HEK293 (cell line): ENCODE data around the genes ADAMTS19, MINAR2 and HINT1.

DNA sequence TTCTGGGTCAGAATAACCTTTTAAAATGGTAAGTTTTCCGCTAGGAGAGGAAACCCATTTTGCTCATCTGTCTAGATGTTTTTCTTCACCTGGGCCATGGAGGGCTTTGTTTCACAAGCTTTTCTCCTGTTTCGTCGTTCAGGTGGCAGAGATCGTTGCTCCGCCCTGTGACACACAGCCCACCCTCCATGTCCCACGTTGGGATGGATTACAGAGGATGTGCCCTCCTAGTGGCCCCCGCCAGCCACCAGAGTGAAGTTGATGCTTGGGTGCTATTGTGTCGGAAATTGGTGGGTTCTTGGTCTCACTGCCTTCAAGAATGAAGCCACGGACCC, 76.5 kb downstream of the LMNB1 start:
- PRO-cap: no peak
- RRBS, 2 experiments: no CpG with 5 or more reads among the region's 9 CpGs

GRCh38 chr5:127229163-127229955, 61.2 kb upstream of the MEGF10 start:
- PRO-cap: no peak
- RRBS, 2 experiments: 56 to 92% methylated on average over 20 of the region's 62 CpGs

GRCh38 chr5:127289860-127290450, 641 bp upstream of the MEGF10 start:
- PRO-cap: unidirectional peak, plus-strand start at chr5:127290128
- RRBS, 2 experiments: under 1 to 2% methylated on average over 8 of the region's 24 CpGs

DNA sequence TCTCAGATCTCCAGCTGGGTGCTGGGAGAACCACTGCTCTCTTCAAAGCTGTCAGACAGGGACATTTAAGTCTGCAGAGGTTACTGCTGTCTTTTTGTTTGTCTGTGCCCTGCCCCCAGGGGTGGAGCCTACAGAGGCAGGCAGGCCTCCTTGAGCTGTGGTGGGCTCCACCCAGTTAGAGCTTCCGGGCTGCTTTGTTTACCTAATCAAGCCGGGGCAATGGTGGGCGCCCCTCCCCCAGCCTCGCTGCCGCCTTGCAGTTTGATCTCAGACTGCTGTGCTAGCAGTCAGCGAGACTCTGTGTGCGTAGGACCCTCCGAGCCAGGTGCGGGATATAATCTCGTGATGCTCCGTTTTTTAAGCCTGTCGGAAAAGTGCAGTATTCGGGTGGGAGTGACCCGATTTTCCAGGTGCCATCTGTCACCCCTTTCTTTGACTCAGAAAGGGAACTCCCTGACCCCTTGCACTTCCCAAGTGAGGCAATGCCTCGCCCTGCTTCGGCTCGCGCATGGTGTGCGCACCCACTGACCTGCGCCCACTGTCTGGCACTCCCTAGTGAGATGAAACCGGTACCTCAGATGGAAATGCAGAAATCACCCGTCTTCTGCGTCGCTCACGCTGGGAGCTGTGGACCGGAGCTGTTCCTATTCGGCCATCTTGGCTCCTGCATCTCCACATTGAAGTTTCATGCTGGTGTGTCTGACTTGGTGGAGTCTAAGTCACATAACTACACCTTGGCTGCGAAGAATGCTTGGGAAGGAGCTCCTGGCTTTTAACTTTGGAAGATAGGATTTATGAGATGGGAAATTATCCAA, 36.3 kb downstream of the CCDC192 start:
- PRO-cap: no peak
- RRBS, 2 experiments: no CpG with 5 or more reads among the region's 28 CpGs

GRCh38 chr5:128082939-128083691, 451 bp upstream of the SLC12A2 start:
- PRO-cap: bidirectional peak, plus-strand start at chr5:128083196, minus-strand start at chr5:128083100; bidirectional peak, plus-strand start at chr5:128083766, minus-strand start at chr5:128083543
- RRBS, 2 experiments: 1 to 2% methylated on average over 24 of the region's 95 CpGs

- PRO-cap: no peak
- RRBS, 2 experiments: no CpG with 5 or more reads among the region's 5 CpGs
Measured at GRCh38 chr5:128085364-128085956, 1.9 kb downstream of the SLC12A2 start.

- PRO-cap: no peak
- RRBS, 2 experiments: no CpG with 5 or more reads among the region's 4 CpGs
Measured at GRCh38 chr5:128114373-128114863, 30.9 kb downstream of the SLC12A2 start.

DNA sequence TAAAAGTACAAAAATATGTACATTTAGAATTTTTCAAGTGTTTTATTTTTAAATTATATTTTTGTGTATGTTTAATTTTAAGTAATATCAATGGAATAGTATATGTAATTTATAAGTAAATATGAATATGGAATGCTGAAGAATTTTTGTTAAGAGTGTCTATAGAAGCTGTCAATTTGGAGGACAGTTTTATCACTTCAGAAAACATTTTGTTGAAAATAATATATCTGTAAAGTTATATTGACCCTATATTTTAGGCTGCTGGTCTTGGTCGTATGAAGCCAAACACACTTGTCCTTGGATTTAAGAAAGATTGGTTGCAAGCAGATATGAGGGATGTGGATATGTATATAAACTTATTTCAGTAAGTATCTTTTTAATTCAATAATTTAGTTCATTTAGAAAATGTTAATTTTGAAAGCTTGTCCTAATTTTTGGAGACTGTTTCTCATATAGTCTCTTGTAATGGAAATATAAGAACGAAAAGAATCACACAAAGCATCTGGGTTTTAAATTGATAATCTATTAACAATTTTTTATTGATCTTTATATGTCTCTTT, 84.0 kb downstream of the SLC12A2 start:
- PRO-cap: no peak
- RRBS, 2 experiments: no CpG with 5 or more reads among the region's 2 CpGs

- PRO-cap: no peak
- RRBS, 2 experiments: no CpG with 5 or more reads among the region's 4 CpGs
Measured at GRCh38 chr5:128272052-128272516, 188.5 kb downstream of the SLC12A2 start.

DNA sequence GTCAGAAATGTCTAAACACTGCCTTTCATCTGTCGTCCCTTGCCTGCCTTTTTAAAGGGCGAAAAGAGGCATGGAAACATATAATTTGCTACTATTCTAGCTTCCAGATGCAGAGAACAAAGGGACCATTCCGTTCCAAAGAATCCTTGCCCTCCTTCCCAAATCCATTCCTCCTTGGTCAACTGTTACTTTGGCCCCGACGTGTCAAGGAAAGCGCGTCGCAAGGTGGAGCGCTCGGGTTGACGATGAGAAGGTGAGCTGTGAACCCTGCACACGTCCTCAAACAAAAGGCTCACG, 1.4 kb downstream of the FBN2 start:
- PRO-cap: no peak
- RRBS, 2 experiments: no CpG with 5 or more reads among the region's 13 CpGs

DNA sequence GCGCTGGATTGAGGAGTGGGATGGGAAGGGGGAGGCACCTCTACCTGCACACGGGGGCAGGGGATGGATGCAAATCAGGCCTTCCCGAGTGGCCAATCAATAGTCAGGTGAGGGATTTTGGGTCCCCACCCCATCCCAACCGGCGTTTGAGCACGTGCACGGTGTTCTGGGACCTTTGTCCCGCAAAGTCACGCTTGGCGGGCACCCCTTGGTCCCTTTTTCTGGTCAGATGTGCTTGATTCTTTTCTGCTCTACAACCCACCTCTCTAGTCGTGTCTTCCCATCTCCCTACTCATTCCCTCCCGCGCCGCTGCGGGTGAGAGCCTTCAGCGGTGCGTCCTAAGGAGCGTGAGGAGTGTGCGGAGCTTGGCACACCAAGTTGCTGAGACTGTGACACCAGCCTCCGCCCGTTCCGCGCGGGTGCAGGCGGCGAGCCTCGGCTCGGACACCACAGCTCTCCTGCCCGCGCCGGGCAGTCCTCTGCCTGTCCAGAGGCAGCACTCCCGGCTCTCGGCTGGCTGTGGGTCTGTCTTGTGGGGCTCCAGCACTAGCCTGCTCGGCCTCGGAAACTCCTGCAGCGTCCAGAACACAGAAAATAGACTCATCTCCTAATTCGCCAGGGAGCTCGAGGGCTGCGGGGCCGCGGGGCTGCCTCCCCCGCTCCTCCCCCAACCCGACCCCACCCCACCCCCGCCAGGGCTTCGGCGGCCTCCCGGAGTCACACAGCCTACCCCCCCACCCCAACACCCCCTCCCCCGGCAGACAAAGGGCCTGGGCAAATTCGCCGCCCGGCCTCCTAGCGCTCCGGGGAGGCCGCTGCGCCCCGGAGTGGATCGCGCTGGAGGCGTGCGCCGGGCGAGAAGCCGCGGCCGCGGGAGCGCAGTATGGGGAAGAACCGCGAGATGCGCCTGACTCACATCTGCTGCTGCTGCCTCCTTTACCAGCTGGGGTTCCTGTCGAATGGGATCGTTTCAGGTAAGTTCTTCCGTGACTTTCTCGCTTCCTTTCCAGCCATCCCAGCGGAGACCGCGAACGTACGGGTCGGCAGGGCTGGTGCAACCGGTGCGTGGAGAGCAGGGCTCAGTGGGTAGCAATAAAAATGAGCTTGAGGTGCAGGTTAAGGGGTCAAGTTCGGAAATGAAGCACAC, at the start of gene ADAMTS19:
ADAMTS19 (plus strand) TSS at position 791 of the 1,148 bp plus-strand sequence.
- PRO-cap: unidirectional peak, plus-strand start at position 133 of the sequence; bidirectional peak, plus-strand start at position 407 of the sequence, minus-strand start at position 294 of the sequence; bidirectional peak, plus-strand start at position 611 of the sequence, minus-strand start at position 482 of the sequence; bidirectional peak, plus-strand start at position 807 of the sequence, minus-strand start at position 830 of the sequence
- RRBS, 2 experiments: 0 to 3% methylated on average over 3 to 4 of the region's 83 CpGs

DNA sequence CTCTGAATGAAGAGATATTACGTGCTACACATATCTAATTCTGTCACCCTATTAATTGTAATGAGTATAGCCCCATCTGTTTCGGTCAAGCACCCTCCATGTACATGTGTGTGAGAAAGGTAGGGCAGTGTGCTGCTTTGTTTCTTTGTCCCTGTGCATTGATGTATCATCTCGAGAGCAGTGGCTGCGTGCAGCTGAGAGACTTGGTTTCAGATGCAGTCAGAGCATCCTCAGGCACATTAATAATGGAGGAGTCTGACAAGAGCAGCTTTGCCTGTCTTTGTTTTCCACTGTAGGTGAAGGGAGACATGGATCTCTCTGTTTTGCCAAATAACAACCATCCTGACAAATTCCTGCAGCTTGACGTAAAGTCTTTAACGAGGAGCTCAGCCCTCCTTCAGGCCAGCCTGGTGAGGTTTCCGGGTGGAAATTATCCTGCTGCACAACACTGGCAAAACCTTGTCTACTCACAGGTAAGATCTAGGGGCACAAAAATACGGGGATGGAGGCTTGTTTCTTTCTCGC, at the start of gene MINAR2:
MINAR2 (plus strand) TSS at position 212 of the 525 bp plus-strand sequence.
- PRO-cap: no peak
- RRBS, 2 experiments: no CpG with 5 or more reads among the region's 9 CpGs

DNA sequence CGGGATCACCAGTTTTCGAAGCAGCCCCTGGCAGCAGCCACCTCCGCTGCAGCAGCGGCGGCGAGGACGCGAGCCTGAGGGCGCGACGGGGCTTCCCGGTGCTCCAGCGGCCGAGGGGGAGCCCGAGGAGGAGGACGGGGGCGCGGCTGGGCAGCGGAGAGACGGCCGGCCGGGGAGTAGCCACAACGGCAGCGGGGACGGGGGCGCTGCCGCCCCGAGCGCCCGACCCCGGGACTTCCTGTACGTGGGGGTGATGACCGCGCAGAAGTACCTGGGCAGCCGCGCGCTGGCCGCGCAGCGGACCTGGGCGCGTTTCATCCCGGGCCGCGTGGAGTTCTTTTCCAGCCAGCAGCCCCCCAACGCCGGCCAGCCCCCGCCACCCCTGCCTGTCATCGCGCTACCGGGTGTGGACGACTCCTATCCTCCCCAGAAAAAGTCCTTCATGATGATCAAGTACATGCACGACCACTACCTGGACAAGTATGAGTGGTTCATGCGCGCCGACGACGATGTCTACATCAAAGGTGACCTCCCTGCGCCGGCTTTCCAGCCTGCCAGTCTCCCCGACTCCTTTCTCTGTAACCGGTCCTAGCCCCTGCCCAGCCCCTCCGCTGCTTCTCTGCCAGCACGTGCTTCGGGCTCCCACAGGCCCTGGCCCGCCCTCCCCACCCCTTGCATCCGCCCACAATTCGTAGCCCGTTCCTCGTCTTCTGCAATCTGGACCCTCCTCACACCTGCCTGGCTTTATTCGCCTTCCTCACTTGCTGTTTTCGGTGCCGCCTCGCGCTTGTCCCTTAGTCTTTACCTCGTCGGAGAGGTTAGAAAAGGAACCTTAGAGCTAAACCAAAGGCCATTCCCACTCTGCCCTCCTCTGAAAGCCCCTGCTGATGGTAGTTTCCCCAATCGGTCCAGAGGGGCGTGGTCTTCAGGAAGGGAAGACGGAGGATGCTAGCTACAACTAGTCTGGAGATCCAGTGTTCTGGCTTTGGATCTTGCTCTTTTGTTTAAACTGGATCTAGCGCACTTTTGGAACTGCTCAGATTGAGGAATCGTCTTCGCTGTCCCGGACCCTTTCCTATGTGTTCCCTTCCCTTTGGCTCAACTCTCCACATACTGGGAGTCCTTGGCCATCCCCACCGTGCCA, 1.2 kb downstream of the CHSY3 start:
- PRO-cap: bidirectional peak, plus-strand start at position 106 of the sequence, minus-strand start at position 68 of the sequence; bidirectional peak, plus-strand start at position 264 of the sequence, minus-strand start at position 240 of the sequence; bidirectional peak, plus-strand start at position 706 of the sequence, minus-strand start at position 580 of the sequence; bidirectional peak, plus-strand start at position 911 of the sequence, minus-strand start at position 873 of the sequence
- RRBS, 2 experiments: 2% methylated on average over 35 to 38 of the region's 85 CpGs

DNA sequence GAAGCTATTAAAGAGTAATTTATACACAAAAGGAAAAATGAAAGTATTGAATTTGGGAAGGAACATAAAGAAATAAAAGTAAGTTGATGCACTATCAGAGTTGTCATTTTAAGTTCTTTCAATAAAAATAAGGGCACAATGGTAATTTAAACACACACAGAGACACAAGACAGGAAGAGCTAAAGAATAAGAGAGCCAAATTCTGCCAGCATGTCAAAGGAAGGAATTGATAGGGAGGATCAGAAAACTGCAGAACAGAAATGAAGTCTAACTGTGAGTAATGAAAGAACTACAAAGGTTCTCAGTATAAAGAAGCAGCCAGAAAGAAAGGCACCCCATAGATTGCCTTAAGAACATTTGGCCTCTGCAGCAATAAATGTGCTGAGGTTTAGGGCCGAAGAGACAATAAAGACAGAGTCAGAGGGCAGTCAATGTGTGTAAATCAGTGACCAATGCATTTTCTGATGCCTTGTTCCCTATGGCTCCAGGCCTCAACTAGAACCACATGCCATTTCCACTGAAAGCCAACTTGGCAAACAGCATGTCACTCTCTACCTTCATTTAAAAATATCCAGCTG, 281.1 kb downstream of the HINT1 start:
- PRO-cap: no peak
- RRBS, 2 experiments: no CpG with 5 or more reads among the region's 1 CpG

DNA sequence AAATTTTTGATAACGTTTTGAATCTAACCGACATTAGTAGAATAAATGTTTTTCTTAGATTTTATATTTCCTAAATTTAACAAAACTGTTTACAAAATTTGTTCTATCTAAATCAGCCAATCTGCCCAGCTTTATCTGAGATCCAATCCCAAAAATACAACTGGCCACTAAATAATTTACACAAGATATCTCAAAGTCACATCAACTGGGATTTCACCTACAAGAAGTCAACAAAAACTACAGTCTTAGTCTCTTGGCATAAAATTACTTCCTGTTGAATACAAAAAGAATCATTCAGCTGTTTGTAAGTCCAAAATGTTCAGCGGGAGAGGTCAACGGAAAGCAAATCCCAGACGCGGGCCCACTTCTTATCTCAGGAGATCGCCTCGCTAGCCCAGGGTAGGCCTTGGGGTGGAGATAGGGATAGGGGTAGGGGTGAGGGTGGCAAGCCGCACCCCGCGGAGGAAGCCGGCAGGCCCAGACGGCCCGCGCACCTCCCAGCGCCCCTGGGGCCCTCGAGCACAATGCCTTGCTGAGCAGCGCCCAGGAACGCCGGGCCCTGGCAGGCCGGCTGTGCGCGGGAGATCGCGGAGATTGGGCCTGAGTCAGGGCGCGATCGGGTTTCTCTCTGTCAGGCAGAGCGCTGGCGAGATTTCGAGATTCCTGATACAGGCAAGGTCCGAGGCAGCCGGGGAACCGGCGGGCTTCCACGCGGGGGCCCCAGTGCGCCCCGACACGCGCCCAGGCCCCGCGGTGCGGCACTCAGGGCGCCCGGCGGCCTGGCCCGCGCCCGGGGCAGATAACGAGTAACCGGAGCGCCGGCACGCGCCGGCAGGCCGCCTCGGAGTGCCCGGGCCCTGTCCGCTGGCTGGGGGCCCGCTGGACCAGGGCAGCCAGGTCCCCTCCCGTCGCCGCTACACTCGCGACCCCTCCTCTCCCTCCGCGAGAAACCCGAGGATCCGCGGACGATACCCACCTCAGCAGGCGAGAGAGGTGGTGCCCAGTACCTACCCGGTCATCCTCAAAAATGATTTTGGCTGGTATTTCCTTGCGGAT, 644 bp downstream of the HINT1 start:
- PRO-cap: unidirectional peak, plus-strand start at position 349 of the sequence; unidirectional peak, plus-strand start at position 452 of the sequence; bidirectional peak, plus-strand start at position 660 of the sequence, minus-strand start at position 526 of the sequence; bidirectional peak, plus-strand start at position 860 of the sequence, minus-strand start at position 808 of the sequence
- RRBS, 2 experiments: 1% methylated on average over 20 of the region's 76 CpGs

DNA sequence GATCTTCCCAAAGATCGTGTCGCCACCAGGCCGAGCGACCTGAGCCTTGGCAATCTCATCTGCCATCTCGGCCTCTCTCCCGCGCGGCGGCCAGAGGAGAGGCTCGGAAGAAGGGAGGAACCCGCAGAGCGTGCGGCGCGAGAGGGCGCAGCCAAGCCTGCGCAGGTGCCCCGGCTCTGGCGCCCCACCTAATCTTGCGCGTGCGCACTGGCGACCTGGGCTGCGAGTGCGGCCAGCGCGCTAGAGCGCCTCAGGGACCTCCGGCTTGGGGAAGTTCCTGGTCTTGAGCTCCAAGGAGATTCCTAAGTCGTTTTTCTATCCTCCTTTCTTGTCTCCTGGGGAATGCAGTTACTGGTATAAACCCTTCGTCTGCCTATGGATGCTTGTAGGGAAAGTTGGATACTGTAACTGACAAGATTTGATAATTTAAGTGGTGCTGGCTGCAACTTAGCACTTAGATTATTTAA, at the start of gene HINT1:
HINT1 (minus strand) TSS at position 117 of the 467 bp plus-strand sequence.
- PRO-cap: bidirectional peak, plus-strand start at position 207 of the sequence, minus-strand start at position 69 of the sequence
- RRBS, 2 experiments: under 1 to 1% methylated on average over 10 of the region's 31 CpGs

DNA sequence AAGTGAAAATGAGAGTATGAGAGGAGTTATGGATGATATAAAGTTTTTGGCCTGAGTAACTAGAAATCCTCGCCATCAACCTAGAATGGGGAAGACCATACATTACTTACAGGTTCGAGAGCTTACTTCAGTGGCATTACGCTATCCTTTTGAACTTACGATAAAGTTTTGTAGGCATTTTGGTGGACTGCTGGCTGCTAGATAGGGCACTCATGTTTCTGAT, 746 bp upstream of the CDC42SE2 start:
- PRO-cap: no peak
- RRBS, 2 experiments: no CpG with 5 or more reads among the region's 4 CpGs

GRCh38 chr5:131281529-131282244, 17.8 kb downstream of the CDC42SE2 start:
- PRO-cap: no peak
- RRBS, 2 experiments: no CpG with 5 or more reads among the region's 6 CpGs

DNA sequence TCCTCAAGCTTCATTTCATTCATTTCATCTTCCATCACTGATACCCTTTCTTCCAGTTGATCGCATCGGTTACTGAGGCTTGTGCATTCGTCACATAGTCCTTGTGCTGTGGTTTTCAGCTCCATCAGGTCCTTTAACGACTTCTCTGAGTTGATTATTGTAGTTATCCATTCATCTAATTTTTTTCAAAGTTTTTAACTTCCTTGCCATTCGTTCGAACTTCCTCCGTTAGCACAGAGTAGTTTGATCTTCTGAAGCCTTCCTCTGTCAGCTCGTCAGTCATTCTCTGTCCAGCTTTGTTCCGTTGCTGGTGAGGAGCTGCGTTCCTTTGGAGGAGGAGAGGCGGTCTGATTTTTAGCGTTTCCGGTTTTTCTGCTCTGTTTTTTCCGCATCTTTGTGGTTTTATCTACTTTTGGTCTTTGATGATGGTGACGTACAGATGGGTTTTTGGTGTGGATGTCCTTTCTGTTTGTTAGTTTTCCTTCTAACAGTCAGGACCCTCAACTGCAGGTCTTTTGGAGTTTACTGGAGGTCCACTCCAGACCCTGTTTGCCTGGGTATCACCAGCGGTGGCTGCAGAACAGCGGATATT, 72.9 kb downstream of the CDC42SE2 start:
- PRO-cap: no peak
- RRBS, 2 experiments: no CpG with 5 or more reads among the region's 17 CpGs

GRCh38 chr5:131344655-131345068, 80.8 kb downstream of the CDC42SE2 start:
- PRO-cap: no peak
- RRBS, 2 experiments: no CpG with 5 or more reads among the region's 4 CpGs